ENCODE data around the genes RAB27A, CGNL1 and AQP9.

- PRO-cap, 2 experiments: no peak in any of the 2 experiments
These were observed 48.7 kb upstream of the ATOSA start for GRCh38 chr15:52727868-52728337.

DNA sequence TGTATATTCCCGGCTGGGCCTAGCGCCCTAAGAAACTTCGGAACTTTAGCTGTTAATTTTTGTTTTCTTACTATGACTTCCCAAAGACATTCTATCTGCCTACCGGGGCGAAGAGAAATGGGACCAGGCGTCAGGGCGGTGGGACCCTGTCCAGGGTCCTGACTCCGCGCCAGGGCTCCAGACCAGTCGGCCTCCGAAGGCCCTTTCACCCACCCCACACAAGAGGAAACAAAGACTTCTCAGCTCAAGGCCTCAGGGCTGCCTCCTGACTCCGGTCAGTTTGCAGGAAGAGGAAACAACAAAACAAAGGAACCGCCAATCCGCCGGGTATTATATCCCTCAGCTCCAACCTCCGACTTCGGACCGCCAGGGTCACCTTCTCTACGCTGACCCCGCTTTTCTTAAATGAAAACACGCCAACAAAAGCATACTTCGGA lies 6.8 kb downstream of the ONECUT1 start:
- PRO-cap, 2 experiments: no peak in any of the 2 experiments

GRCh38 chr15:53448621-53449132 lies 310.8 kb downstream of the WDR72 start:
- PRO-cap, 2 experiments: no peak in any of the 2 experiments

GRCh38 chr15:55064312-55064787 lies 132.4 kb downstream of the RSL24D1 start:
- PRO-cap, 2 experiments: no peak in any of the 2 experiments

DNA sequence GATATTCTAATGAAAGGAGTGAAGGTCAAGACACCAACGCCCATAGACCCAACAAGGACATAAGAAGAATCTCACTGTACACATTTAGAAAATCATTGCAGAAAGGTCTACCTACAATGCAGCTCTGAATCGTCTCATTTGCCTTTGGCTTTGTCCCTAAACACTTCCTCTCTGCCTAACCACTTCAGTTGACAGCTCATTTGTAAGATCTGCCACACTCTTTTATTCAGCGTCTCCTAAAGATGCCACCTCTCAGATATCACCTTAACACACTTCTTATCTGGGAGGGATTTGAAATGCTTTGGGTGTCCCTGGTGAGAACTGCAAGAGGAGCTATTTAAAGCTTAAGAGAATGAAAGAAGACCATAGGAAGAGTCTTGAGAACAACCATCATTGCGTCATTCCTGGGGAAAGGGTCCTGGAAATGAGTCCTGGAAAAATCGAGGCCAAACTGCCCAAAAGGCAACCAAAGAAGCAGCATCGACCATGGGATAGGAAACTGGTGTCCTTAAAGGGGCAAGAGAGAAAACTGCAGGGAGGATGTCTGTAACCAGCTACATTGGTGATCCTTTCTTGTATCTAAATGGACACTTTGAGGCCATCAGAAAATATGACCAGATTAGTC lies 38.6 kb downstream of the RAB27A start:
- PRO-cap, 2 experiments: no peak in any of the 2 experiments

- PRO-cap, 2 experiments: no peak in any of the 2 experiments
These were observed at the start of gene RAB27A for GRCh38 chr15:55289662-55290066. TSS of gene RAB27A (minus strand) at chr15:55289813.

- PRO-cap, 2 experiments: peak in 2 of 2 experiments; most common plus-strand start chr15:55587988 (in 2); most common minus-strand start chr15:55587814 (in 1)
These were observed 566 bp downstream of the PYGO1 start for GRCh38 chr15:55587507-55588051.

GRCh38 chr15:55952396-55953060 lies 40.9 kb downstream of the NEDD4 start:
- PRO-cap, 2 experiments: no peak in any of the 2 experiments

DNA sequence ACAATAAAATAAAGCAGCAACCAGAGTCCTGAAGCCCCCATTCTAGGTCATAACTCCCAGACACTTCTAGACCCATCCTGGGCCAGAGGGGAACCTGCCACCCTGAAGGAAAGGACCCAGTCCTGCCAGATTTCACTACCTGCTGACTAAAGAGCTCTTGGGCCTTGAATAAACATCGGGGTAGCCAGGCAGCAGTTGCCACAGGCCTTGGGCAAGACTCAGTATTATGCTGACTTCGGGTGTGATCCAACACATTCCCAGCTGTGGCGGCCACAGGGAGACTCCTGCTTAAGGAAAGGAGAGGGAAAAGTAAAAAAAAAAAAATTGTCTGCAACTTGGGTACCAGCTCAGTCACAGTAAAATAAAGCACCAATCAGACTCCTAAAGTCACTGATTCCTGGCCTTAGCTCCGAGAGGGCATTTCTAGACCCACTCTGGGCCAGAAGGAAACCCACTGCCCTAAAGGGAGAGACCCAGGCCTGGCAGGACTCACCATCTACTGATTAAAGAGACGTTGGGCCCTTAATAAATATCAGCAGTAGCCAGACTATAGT lies 23.8 kb downstream of the NEDD4 start:
- PRO-cap, 2 experiments: no peak in any of the 2 experiments

GRCh38 chr15:56772773-56773372 lies 39.6 kb upstream of the ZNF280D start:
- PRO-cap, 2 experiments: no peak in any of the 2 experiments

GRCh38 chr15:56968920-56969887 lies 50.8 kb downstream of the TCF12 start:
- PRO-cap, 2 experiments: no peak in any of the 2 experiments

- PRO-cap, 2 experiments: no peak in any of the 2 experiments
These were observed 51.9 kb upstream of the CGNL1 start for GRCh38 chr15:57324364-57324916.

GRCh38 chr15:57376085-57376617 lies at the start of gene CGNL1:
TSS of gene CGNL1 (plus strand) at chr15:57376505.
- PRO-cap, 2 experiments: no peak in any of the 2 experiments

- PRO-cap, 2 experiments: no peak in any of the 2 experiments
These were observed 35.6 kb downstream of the CGNL1 start for GRCh38 chr15:57411859-57412412.

- PRO-cap, 2 experiments: no peak in any of the 2 experiments
These were observed 105.9 kb upstream of the MYZAP start for GRCh38 chr15:57485688-57486381.

DNA sequence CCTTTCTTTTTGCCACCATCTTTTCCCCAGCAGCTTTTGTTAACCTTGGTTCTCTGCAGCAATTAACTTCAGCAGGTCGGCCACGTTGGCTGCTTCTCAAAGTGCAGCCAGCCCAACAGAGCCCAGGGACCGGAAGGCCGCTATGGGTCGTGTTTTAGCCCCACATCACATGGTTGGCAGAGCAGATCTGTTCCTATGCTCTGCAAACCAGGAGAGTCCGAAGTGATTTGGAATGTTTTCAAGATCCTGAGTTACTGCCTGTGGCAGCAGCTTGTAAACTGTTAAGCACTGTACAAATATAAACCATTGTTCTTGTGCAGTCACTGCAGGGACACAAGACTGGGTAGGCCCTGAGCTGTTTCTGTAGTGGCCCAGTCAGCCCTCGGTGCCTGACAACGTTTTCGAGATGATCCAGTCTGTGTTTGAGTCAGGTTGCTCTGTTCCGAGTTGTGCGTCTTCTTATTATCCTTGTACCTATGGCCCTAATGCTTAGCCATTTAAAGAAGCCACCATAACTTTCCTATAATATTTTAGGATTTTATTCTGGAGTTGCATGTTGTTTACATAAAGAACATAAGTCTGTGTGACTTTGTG lies 69.5 kb upstream of the MYZAP start:
- PRO-cap, 2 experiments: no peak in any of the 2 experiments

GRCh38 chr15:58138014-58138736 lies at the start of gene AQP9:
TSS of gene AQP9 (plus strand) at chr15:58138381.
- PRO-cap, 2 experiments: no peak in any of the 2 experiments

DNA sequence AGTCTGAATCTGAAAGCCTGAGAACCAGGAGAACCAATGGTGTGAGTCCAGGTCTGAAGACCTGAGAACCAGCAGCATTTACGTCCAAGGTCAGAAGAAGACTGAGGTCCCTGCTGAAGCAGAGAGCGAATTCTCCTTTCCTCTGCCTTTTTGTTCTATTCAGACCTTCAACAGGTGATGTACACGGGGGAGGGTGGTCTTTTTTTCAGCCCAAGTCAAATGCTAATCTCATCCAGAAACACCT lies 144.7 kb downstream of the AQP9 start:
- PRO-cap, 2 experiments: no peak in any of the 2 experiments

DNA sequence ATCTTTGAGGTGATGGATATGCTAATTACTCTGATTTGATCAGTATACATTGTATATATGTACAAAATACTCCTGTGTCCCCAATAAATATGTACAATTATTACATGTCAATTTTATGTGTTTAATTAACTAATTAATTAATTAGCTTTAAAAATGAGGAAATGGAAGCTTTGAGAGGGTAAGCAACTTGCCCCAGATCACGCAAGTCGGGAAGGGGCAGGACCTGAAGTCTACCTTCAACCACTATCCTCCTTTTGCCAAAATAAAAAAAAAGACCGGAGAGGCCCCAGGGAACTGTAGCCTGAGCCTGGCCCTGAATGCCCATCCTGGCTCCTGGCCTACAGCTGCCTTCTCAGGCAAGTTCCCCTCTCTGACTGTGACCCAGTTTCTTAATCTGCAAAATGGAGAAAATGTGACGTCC lies 102.2 kb upstream of the LIPC start:
- PRO-cap, 2 experiments: peak in 1 of 2 experiments; most common minus-strand start position 335 of the sequence (in 1)

- PRO-cap, 2 experiments: no peak in any of the 2 experiments
These were observed 73.9 kb upstream of the LIPC start for GRCh38 chr15:58357691-58358513.